Endothelial cell of umbilical vein (primary cell): ENCODE results near the genes PDCD1LG2 and KDM4C.

GRCh38 chr9:3224647-3225355 lies 301.0 kb downstream of the RFX3 start:
- PRO-cap = no peak
CAGE:
- cytosol, long polyA minus RNA = start-site peak on the minus strand at chr9:3224766-3224918, 18 reads
- cytosol, long polyA plus RNA = no peak
- long polyA plus RNA = no peak
- nucleus, long polyA minus RNA = no peak
- nucleus, long polyA plus RNA = no peak

DNA sequence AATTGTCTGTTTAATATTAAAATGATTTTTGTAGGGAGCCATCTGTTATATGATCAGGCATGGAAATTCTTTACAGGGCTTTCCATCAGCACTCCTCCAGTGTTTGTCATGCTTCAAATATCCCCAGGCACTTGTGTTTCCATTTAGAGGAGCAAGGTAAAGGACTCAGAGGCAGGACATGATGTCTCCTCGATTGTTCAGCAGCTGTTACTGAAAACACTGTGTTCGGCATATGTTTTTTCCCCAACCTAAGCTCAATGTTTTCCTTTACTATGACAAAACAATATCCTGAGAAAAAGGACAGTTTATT lies 172.3 kb upstream of the RFX3 start:
- PRO-cap = no peak
CAGE:
- cytosol, long polyA minus RNA = no peak
- cytosol, long polyA plus RNA = no peak
- long polyA plus RNA = no peak
- nucleus, long polyA minus RNA = no peak
- nucleus, long polyA plus RNA = no peak

- PRO-cap = no peak
CAGE:
- cytosol, long polyA minus RNA = no peak
- cytosol, long polyA plus RNA = no peak
- long polyA plus RNA = no peak
- nucleus, long polyA minus RNA = no peak
- nucleus, long polyA plus RNA = no peak
These were observed 214.9 kb upstream of the RFX3 start for GRCh38 chr9:3740640-3741103.

DNA sequence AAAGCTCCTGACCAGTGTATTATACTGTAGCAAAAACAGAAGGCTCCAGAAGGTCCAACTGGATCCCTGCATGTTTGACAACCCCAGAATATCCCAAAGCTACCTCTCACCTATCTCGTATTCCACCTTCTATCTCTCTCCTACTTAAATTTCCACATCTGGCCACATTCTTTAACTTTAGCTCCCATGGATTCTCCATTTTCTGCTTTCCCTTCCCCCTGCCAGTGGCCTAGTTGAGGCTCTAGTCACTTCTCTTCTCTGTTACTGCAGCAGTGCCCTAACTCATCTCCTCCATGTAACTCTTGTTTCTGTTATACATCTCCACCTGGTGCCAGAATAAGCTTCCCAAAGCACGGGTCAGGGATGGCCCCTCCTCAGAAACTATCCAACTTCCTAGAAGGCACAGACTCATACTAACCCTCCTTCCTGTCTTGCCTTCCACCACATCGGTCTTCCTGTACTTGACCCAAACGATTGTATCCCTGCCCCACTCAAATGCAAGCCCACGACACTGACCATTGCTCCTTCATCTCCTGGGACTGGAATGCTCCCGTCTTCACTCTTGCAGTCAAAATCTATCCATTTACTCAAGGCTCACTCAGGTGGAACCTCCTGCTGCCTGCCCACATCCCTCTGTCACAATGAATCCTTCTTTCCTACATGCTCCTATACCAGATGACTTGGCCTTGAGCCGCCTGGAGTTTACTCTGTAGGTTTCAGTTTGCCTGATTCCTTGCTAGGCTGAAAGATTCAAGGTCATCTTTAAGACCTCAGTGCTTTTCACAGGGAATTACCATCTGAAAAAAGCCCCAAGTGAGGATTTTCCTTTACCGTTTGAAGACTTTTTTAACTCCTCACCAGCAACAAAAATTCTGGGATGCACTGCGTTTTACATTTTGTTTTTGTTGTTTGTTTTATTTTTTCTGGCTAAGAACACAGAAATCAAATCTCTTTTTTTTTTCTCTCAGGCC lies 264.3 kb downstream of the GLIS3 start:
- PRO-cap = no peak
CAGE:
- cytosol, long polyA minus RNA = no peak
- cytosol, long polyA plus RNA = no peak
- long polyA plus RNA = no peak
- nucleus, long polyA minus RNA = no peak
- nucleus, long polyA plus RNA = no peak

DNA sequence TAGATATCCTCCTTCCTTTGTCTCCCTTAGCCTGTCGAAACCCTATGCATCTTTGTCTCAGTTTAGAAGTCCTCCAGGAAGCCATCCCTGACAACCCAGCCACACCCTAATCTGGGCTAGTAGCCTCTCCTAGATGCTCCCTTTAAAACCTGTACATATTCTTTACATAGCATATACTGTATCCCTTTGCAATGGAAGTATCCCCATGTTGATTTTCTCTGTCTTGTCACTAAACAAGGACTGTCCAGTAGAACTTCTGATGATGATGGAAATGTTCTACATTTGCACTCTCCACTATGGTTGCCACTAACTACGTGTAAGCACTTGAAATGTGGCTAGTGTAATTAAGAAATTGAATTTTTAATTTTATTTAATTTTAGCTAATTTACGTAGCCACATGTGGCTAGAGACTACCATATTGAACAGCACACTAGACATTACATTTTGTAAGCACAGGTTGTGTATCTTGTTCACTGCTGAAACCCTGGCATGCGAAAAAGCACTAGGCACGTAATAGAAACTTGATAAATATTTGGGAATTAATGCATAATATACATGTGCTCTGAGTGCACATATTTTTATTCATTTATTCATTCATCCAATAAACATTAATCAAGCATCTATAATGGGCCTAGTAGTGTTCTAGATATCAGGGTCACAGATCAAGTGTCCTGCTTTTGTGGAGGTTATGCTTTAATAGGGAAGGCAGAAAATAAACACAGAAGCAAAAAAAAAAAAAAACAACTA lies 86.5 kb downstream of the GLIS3 start:
- PRO-cap = no peak
CAGE:
- cytosol, long polyA minus RNA = no peak
- cytosol, long polyA plus RNA = no peak
- long polyA plus RNA = no peak
- nucleus, long polyA minus RNA = no peak
- nucleus, long polyA plus RNA = no peak

DNA sequence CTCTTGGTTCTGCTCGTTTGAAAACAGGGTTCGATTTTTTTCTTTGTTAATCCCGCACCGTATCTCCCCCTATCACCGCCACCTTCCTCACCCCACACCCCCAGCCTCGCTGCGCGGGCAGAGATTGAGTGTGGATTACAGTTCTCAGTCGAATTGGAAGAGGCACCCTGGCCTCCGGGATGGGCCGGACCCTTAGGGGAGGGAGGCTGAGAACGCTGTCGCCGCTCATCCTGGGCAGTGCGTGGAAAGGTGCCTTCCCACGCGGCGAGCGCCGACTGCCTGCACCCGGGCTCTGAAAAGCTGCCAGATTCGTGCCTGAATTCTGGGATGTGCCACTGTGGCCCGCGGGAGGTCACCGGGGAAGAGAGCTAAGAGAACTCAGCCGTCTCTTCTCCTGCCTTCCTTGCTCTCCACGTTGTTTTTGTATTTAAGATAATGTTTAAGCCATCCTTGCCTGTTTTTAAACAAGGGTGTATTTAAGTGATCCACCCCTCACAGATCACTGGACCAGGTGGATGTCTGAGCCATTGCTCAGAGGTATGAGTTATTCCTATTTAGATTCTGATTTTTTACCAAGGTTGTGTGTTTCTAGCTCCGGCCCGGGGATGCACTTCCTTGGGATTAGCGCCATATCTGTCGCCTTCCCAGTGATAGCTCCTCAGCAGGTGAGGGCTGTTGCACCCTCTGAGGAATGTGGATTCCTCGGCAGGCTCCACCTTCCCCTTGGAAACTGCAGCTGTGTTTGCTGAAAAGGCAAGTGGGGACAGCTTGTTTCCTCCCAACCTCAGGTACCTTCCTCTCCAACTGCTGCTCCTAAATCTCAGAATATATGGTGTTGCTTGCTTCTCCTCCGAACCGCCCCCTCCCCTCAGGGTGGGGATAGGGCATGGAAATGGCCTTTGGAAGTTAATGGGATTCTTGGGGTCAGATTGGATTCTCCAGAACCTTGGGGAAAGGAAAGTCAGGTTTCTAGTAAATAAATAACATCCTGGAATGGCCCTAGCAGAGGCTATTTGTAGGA lies 1.1 kb downstream of the SLC1A1 start:
- PRO-cap = no peak
CAGE:
- cytosol, long polyA minus RNA = no peak
- cytosol, long polyA plus RNA = no peak
- long polyA plus RNA = no peak
- nucleus, long polyA minus RNA = no peak
- nucleus, long polyA plus RNA = no peak

- PRO-cap = no peak
CAGE:
- cytosol, long polyA minus RNA = no peak
- cytosol, long polyA plus RNA = no peak
- long polyA plus RNA = no peak
- nucleus, long polyA minus RNA = no peak
- nucleus, long polyA plus RNA = no peak
These were observed 29.0 kb downstream of the AK3 start for GRCh38 chr9:4711733-4712714.

DNA sequence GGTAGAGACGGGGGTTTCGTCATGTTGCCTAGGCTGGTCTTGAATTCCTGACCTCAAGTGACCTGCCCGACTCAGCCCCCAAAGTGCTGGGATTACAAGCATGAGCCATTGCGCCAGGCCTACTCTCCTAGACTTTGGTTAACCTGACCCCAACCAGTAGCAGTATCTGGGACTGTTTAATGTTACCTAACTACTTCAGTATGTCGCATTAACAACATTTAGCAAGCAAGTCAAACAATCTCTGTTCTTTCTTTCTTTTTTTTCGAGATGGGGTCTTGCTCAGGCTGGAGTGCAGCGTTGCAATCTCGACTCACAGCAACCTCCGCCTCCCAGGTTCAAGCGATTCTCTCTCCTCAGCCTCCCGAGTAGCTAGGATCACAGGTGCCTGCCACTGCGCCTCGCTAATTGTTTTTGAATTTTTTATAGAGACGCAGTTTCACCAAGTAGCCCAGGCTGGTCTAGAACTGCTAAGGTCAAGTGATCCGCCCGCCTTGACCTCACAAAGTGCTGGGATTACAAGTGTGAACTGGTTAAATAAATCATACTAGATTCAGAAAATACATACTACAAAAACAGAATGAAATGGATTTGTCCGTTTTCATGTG lies 1.9 kb downstream of the AK3 start:
- PRO-cap = no peak
CAGE:
- cytosol, long polyA minus RNA = no peak
- cytosol, long polyA plus RNA = no peak
- long polyA plus RNA = no peak
- nucleus, long polyA minus RNA = no peak
- nucleus, long polyA plus RNA = no peak

DNA sequence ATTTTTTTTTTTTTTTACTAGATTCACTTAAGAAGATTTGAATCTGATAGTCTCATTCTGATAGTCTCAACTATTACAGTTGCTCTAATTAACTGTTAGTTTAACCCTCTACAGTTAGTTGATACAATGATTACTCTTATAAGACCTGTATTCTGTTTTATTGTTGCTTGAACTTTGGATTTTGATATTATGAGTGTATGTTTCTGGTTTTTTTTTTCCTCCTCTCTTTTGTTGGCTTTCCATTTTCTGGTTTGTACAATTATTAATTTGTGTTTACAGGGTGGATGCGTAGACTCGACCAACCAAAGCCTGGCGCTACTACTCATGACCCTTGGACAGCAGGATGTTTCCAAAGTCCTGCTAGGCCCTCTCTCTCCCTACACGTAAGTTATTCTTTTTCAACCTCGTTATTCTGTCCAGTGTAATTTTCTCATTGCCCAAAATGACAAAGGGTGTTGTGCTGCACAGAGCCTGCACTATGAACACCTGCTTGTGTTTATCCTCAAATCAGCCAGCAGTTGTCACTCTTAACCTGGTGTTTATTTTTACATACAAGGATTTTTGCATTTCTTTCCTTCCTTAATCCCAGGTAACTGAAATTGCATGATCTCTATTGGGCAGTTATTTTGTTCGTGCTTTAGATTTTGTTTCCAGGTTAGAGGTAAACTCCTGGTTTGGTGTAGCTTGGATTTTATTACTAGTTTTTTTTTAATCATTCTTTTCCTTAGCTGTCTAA lies 56.6 kb downstream of the RCL1 start:
- PRO-cap = no peak
CAGE:
- cytosol, long polyA minus RNA = start-site peak on the plus strand centred at position 478 of the sequence, 402 bp wide, 6 reads
- cytosol, long polyA plus RNA = no peak
- long polyA plus RNA = no peak
- nucleus, long polyA minus RNA = no peak
- nucleus, long polyA plus RNA = no peak

DNA sequence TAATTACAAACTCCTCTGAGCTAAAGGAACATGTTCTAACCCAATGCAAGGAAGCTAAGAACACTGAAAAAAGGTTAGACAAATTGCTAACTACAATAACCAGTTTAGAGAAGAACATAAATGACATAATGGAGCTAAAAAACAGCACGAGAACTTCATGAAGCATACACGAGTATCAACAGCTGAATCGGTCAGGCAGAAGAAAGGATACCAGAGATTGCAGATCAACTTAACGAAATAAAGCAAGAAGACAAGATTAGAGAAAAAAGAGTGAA lies 51.6 kb downstream of the INSL6 start:
- PRO-cap = no peak
CAGE:
- cytosol, long polyA minus RNA = no peak
- cytosol, long polyA plus RNA = no peak
- long polyA plus RNA = no peak
- nucleus, long polyA minus RNA = no peak
- nucleus, long polyA plus RNA = no peak

- PRO-cap = no peak
CAGE:
- cytosol, long polyA minus RNA = no peak
- cytosol, long polyA plus RNA = no peak
- long polyA plus RNA = no peak
- nucleus, long polyA minus RNA = no peak
- nucleus, long polyA plus RNA = no peak
These were observed 51.2 kb downstream of the INSL6 start for GRCh38 chr9:5134157-5134739.

GRCh38 chr9:5509558-5510260 lies 622 bp upstream of the PDCD1LG2 start:
- PRO-cap = bidirectional peak, plus-strand start at chr9:5509907, minus-strand start at chr9:5509550; bidirectional peak, plus-strand start at chr9:5510104, minus-strand start at chr9:5510097; bidirectional peak, plus-strand start at chr9:5510176, minus-strand start at chr9:5510180
CAGE:
- cytosol, long polyA minus RNA = no peak
- cytosol, long polyA plus RNA = no peak
- long polyA plus RNA = no peak
- nucleus, long polyA minus RNA = no peak
- nucleus, long polyA plus RNA = no peak

- PRO-cap = bidirectional peak, plus-strand start at chr9:5510509, minus-strand start at chr9:5510432
CAGE:
- cytosol, long polyA minus RNA = start-site peak on the plus strand at chr9:5510491-5510618, 40 reads
- cytosol, long polyA plus RNA = start-site peak on the plus strand at chr9:5510525-5510567, 201 and 173 reads in 2 replicates
- long polyA plus RNA = start-site peak on the plus strand at chr9:5510531-5510567, 75 and 152 reads in 2 replicates
- nucleus, long polyA minus RNA = start-site peak on the plus strand at chr9:5510498-5510670, 961 reads
- nucleus, long polyA plus RNA = start-site peak on the plus strand at chr9:5510491-5510564, 593 and 270 reads in 2 replicates
These were observed at the start of gene PDCD1LG2 for GRCh38 chr9:5510261-5510682. Gene PDCD1LG2, plus strand, starts transcription at chr9:5510531.

DNA sequence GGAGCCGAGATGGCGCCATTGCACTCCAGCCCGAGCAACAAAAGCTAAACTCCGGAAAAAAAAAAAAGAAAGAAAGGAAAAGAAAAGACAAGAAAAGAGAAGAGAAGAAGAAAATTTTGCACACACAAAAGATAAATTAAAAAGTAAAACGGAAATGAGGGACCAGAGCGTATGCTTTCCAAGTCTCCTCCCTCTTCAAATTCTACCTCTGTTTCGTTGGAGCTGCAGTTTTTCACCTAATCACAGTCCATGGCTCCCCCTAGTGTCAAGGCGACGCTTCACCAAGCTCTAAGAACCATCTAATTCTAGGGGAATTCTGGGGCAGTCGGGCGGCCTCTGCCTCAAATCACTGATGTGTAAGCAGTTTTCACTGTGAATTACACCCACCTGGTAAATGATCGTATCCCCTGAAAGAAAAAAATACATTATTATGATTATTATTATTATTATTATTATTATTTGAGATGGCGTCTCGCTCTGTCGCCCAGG lies 28.4 kb upstream of the RIC1 start:
- PRO-cap = no peak
CAGE:
- cytosol, long polyA minus RNA = no peak
- cytosol, long polyA plus RNA = no peak
- long polyA plus RNA = no peak
- nucleus, long polyA minus RNA = no peak
- nucleus, long polyA plus RNA = no peak

DNA sequence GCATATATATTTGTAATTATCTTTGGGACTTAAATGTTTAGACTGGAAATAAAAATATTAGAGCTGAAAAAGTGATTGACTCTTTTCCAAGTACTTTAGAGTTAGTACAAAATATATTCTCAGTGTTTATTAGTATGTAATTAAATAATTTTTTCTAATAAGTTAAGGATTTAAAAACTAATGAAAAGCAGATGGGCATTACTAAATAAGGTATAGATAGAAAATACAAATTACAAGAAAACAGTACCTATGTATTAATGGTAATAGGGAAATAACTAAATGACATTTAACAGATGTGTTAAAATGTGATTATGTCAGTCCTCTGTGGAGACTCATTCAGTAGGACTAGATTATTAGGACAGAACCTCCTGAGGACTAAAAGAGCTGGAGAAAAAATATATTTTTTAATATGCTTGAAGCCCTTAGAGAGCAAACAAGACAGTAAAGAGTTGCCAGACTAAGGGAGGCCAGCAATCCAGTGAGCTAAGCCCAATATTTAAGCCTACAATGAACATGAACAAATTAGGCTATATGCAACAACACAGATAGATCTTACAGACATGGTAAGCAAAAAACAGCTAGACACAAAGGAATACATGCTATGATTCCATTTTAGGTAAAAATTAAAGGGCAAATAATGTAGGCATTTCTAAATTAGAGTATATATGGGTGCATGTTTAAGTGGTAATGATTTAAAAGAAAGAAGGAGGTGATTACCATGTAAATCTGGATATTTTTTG lies 101.1 kb downstream of the RIC1 start:
- PRO-cap = no peak
CAGE:
- cytosol, long polyA minus RNA = no peak
- cytosol, long polyA plus RNA = no peak
- long polyA plus RNA = no peak
- nucleus, long polyA minus RNA = no peak
- nucleus, long polyA plus RNA = no peak

- PRO-cap = unidirectional peak, minus-strand start at chr9:6218176
CAGE:
- cytosol, long polyA minus RNA = no peak
- cytosol, long polyA plus RNA = no peak
- long polyA plus RNA = no peak
- nucleus, long polyA minus RNA = start-site peak on the minus strand at chr9:6218091-6218105, 19 reads
- nucleus, long polyA plus RNA = no peak
These were observed 2.5 kb downstream of the IL33 start for GRCh38 chr9:6217894-6218719.

DNA sequence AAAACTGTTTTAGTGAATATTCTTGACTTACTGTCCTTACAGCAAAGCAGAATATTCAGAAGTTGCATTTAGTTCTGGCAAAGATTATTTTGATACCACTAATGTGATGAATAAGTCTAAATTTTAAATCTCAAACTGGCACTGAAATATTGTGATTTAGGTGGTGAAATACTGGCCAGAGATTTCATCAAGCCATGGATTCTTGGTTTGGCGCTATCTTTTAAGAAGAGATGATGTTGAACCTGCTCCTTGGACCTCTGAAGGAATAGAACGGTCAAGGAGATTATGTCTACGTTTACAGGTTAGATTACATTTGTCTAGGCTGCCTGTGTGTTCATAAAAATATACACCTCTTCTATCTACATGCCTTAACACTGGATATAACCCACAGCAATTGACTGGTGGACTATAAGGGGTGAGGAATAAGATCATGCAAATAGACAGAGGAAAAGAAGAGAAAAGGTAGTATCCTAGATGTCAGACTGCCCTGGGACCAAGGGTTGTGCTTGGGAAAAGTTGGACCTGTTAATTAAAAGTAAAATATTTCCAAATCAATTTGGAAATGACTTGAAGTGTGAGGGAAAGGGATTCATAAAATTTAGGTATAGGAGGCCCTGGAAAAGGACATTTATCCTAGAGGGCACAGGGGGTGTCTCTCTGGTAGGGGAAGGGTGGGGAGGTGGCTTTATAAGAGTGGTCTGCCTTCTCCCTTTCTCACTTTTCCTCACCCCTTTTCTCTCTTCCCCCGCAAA lies 85.0 kb downstream of the UHRF2 start:
- PRO-cap = no peak
CAGE:
- cytosol, long polyA minus RNA = start-site peak on the plus strand centred at position 698 of the sequence, 42 bp wide, 5 reads
- cytosol, long polyA plus RNA = no peak
- long polyA plus RNA = no peak
- nucleus, long polyA minus RNA = no peak
- nucleus, long polyA plus RNA = no peak

DNA sequence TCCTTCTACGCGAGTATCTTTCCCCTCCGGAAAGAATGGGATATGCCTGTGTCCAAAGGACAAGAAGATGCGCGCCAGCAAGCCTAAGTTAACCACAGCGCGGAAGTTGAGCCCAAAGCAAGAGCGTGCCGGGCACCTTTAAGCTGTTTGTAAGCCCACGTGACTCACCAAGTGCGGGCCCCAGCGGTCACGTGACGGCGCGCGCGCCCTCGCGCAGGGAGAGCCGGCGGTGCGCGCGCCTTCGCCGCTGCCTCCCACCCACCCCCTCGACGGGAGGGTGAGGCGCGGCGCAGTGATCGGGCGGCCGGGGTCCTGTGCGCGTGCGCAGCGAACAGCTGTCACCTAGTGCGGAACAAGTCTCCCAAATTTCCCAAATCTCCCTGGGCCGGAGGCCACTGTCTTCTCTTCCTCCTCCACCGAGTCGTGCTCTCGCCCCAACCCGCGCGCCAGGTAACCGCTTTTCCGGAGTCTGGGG lies at the start of gene KDM4C:
Gene KDM4C (plus strand): TSS at position 220 of the 475 bp plus-strand sequence.
- PRO-cap = bidirectional peak, plus-strand start at position 296 of the sequence, minus-strand start at position 114 of the sequence
CAGE:
- cytosol, long polyA minus RNA = start-site peak on the plus strand centred at position 317 of the sequence, 50 bp wide, 20 reads
- cytosol, long polyA plus RNA = no peak
- long polyA plus RNA = no peak
- nucleus, long polyA minus RNA = no peak
- nucleus, long polyA plus RNA = start-site peak on the plus strand centred at position 272 of the sequence, 127 bp wide, 43 and 110 reads in 2 replicates

- PRO-cap = no peak
CAGE:
- cytosol, long polyA minus RNA = no peak
- cytosol, long polyA plus RNA = no peak
- long polyA plus RNA = no peak
- nucleus, long polyA minus RNA = no peak
- nucleus, long polyA plus RNA = no peak
These were observed 1.5 kb downstream of the KDM4C start for GRCh38 chr9:6759287-6759725.

GRCh38 chr9:7879309-7879906 lies 79.8 kb upstream of the DMAC1 start:
- PRO-cap = no peak
CAGE:
- cytosol, long polyA minus RNA = no peak
- cytosol, long polyA plus RNA = no peak
- long polyA plus RNA = no peak
- nucleus, long polyA minus RNA = no peak
- nucleus, long polyA plus RNA = no peak